LHCN-M2 (cell line): ENCODE measurements around a stretch of chr18.

DNA sequence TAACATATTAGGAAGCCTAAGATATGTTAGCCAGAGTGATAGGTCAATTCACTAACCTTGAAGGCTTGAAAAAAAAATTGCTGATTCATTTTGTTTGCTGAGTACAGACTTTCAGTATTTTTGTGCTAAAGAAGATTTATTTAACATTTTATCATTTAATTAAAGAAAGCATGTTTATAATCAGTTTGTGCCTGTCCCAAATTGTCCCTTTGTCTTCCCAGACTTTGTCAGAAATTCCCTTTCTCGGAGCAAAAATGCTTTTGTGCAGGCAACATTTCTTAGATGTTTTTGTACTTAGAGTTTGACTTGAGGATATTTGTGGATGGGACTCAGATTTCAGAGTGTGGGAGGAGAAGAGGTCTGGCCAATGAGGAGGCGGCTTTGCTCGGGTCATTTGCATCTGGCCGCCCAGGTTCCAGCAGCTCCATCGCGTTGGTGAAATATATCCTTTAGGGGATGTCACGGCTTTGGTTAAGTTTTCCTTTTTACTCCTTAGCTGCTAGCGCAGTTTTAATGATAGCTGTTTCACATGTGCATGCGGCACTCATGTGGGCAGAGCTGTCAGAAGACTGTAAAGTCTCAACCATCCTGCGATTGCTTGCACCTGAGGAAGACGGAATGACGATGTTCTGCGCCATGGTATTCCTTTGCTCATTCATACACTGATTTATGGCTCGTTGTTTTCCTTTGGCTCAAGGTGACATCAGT, 70.1 kb upstream of the ZNF516 start:
- RAMPAGE, long total RNA: no peak

- RAMPAGE, long total RNA: no peak
Measured at GRCh38 chr18:76620147-76620985, 125.3 kb upstream of the ZNF516 start.

DNA sequence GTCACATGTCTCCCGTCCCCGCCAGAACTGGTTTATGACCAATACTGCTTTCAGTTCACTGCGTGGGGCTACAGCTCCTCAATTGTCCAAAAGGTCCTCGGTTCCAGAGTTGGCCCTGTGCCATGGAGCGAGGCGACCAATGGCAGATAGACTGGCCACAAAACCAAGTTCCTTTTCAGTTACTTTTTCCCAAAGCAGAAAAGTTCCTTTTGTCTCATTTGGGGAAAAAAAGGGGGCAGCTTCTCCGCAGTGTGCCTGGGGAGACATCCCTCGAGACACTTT, 144.1 kb upstream of the ZNF236 start:
- RAMPAGE, long total RNA: no peak

DNA sequence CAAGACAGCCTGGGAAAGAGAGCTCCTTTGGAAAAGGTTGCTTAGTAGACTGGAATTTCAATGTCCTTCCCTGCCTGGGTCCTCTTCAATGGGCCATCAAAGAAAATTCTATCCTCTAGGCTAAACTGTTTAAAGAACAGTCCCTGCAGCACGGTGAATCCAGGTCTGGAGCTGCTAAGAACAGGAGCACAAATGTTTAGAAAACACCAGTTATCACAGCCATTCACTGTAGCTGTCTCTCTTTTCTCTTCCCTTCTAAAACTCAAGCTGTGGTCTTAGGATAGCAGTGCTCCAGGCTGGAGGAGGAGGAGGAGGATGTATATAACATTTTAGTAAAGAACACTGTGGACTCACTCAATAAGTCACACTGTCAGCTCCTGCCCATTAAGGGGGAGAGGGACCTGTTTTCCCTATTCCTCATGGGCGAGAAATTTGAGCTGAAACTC, 115.0 kb upstream of the ZNF236 start:
- RAMPAGE, long total RNA: no peak

DNA sequence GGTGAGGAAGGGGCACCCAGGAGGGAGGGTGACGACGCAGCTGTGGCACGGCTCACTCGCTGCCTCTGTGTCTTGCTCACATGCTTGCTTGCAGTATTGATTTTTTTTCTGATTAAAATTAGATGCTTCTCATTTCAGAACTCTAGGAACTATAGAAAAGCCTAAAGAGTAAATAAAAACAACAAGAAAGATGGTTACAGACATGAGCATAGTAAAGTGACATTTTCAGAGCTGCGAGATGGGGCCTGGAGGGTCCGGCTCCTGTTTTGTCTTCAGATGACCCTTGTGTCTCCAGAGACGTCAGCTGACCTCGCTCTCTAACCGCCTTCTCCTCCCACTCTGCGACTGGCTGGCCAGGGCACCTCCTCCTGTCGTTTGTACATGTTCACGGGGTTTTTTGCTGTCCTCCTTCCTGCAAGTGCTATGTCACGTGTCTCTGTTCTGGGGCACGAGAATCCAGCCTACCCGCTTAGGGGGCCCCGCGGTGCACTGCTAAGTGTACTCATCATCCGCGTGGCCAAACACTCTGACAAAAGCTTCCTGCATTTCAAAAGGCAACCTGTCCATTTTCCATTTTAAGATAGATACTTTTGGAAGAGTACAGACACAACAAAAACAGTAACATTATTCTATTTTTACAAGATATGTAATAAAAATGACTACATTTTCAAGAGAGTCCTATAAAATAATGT, 65.5 kb upstream of the ZNF236 start:
- RAMPAGE, long total RNA: no peak

DNA sequence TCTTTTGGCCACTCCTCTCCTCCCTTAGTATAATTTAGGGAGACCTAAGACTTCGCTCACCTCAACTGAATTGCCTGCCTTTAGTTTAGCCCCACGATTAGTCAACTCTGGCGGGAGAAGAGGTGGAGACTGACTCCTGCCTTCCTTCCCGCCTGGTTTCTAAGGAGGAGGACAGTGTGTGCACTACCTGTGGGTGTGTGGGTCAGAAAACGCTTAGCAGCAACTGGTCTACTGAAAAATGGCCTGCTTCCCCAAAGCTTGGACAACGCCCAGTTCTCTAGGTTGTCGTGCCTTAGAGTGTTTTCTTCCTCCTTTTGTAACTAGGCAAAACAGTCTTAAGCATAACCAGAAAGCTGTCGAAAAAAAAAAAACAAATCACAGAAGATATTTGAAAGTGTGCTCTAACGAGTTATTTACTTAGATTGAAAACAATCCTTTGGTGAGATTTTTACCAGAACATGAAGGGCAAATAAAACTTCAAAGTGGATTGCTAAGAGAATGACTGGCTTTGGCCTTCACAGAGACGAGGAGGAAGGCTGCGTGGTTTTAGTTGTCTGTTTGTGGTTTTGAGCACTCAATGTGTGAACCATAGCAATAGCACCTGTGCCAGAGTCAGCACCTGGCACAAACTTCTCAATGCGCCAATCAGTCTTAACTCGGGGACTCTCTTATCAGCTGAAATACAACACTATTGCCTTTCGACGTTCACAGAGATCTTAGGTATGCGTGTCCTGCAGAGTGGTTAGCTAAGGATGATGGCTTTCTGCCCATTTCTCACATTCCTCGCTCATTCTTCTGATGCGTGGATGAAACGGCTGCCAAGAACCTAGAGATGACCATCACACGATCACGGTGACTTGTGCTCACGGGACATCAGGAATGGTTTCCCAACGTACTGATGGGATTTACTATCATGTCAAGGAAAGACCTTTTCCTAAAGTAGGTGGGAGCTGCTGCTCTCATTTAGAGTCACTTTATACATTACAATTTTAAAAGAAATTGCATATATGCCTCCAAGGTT, 70.1 kb downstream of the MBP start:
- RAMPAGE, long total RNA: no peak

DNA sequence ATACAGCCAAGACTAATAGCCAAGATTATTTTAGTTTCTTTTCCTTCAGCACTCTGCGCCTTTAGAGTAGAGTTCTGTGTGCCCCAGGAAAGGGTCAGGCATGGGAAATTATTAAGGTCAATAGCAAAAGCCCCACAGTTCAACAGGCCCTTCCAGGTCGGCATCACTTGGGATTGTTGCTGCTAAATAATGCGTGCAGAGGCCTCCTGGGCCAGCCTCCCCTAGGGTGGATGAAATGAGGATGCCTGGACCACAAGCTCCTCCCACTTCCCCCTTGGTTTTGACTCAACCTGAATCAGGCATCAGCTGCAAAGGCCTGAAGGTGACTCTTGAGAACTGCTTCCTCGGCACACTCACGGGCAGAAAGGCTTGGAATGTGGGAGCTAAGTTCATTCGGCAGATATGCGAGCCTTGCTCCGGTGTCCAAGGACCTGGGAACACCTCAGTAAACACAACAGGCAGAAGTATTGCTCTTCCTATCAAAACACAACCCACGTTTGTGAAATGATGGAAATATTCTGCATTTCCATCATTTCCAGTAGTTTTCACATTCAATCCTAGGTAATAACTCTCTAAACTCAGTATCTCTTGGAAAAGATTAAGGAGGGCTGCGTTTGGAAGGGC, 69.3 kb downstream of the MBP start:
- RAMPAGE, long total RNA: no peak

DNA sequence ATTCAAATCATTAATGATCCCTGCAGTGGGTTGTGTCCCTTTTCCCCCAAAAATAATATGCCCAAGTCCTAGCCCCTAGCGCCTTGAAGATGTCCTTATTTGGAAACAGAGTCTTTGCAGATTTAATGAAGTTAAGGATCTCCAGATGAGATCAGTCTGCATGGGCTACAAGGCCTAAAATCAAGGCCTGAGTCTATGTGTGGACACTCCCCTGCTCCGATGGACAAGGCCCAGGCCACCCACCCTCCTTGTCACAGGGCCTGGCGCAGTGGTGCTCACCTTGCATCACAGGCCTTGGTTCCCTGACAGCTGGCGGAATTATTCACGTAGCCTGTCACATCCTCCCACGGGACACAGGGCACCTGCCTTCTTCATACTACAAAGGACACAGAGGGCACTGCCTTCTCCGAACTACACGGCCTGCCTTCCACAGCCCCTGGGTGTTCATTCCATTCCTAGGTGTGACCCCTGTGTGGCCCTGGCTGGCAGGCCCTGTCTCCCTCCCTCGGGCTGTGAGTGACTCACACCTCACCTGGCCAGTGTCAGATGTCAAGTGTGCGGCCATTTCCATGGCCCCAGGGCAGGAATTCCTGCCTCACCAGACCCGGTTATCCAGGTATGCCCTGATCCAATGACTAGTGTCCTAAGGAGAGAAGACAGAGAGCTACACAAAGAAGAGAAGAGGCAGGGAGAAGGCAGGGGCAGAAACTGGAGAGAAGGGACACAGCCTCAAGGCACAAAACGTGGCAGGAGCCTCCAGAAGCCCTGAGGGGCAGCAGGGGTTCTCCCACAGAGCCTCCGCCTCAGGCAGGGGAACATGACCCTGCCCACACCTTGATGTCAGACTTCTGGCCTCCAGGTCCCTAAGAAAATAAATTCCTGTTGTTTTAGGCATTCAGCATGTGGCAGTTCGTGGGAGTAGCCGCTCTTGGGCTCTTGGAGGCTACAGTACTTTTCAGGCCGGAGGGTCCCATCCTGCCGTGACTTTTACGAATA, 43.5 kb downstream of the MBP start:
- RAMPAGE, long total RNA: no peak

DNA sequence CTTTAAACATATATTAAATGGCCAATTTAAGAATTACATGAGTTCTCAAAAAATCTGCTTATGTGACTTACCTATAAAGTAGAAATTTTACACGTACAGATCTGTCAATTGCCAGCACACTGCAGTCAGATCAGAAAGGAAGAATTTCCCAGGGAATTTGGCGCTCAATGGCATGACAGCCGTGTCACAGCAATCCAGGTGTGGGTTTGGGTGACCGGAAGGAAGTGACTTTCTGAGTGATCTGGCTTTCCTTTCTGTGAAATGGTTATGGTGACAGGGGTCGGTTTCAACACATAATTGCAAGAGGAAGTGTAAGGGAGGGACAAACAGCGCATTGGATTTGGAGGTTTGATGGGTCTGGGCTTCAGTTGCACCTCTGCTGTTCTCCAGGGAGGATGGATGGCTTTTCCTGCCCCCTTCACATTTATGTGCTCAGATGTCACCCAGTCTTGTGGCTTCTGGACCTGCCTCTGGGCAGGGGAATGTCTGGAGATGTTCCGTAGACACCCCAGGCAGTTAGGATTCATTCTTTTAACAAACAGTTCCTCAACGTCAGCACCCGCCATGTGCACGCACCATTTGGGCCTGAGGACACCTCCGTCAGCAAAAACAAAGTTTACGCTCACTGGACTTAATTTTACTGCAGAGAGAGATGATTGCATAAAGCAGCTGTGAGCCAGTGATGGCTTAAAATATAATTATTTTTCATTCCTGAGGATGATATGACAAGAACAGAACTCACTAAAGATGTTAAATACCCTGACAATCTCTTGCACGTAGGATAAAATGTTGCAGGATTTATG, 37.1 kb downstream of the MBP start:
- RAMPAGE, long total RNA: no peak

- RAMPAGE, long total RNA: no peak
Measured at GRCh38 chr18:77115392-77115804, 17.2 kb downstream of the MBP start.

DNA sequence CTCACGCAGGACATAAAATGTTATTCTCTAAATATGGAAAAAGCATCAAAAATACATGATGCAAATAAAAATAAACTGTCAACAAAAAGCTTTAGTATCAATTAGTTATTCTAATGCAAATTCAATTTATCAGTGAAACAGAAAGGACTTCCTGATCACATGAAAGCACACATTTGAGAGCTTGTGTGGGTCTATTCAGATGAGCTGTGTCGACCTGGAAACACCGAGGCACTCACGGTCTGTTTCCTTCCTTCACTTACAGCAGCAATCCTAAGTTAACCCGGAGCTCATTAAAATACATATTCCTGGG, 9.3 kb downstream of the MBP start:
- RAMPAGE, long total RNA: no peak

- RAMPAGE, long total RNA: no peak
Measured at GRCh38 chr18:77127806-77128805, 4.5 kb downstream of the MBP start.

GRCh38 chr18:77131864-77132057, 822 bp downstream of the MBP start:
- RAMPAGE, long total RNA: no peak

- RAMPAGE, long total RNA: no peak
Measured at GRCh38 chr18:77251237-77251935, 1.7 kb downstream of the GALR1 start.

GRCh38 chr18:79178405-79178819, 109.2 kb downstream of the ATP9B start:
- RAMPAGE, long total RNA: no peak

- RAMPAGE, long total RNA: no peak
Measured at GRCh38 chr18:79316237-79316872, 79.4 kb upstream of the NFATC1 start.

- RAMPAGE, long total RNA: no peak
Measured at GRCh38 chr18:79393585-79394581, 1.8 kb upstream of the NFATC1 start.

DNA sequence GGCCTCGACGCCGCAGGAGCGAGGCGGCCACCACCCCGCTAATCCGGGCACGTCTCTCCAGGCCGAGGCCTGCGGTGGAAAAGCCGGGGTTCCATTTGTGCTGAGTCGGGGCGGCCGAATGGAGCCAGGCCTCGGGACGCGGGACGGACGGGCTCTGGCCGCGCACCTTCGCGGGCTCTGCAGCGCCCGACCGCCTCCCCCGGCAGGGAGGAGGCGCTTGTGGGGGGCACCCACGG, 1.2 kb upstream of the NFATC1 start:
- RAMPAGE, long total RNA: no peak

- RAMPAGE, long total RNA: no peak
Measured at GRCh38 chr18:79399746-79400581, 4.2 kb downstream of the NFATC1 start.

- RAMPAGE, long total RNA: no peak
Measured at GRCh38 chr18:79419860-79420772, 24.4 kb downstream of the NFATC1 start.